Jurkat, Clone E6-1 (cell line): ENCODE measurements around a stretch of chr9.

GRCh38 chr9:121498333-121499193, 1.1 kb downstream of the GGTA1 start:
- RRBS: 4% methylated on average over 9 of the region's 31 CpGs

- RRBS: no CpG with 5 or more reads among the region's 3 CpGs
Observed at GRCh38 chr9:121601079-121601613, 50.3 kb upstream of the DAB2IP start.

DNA sequence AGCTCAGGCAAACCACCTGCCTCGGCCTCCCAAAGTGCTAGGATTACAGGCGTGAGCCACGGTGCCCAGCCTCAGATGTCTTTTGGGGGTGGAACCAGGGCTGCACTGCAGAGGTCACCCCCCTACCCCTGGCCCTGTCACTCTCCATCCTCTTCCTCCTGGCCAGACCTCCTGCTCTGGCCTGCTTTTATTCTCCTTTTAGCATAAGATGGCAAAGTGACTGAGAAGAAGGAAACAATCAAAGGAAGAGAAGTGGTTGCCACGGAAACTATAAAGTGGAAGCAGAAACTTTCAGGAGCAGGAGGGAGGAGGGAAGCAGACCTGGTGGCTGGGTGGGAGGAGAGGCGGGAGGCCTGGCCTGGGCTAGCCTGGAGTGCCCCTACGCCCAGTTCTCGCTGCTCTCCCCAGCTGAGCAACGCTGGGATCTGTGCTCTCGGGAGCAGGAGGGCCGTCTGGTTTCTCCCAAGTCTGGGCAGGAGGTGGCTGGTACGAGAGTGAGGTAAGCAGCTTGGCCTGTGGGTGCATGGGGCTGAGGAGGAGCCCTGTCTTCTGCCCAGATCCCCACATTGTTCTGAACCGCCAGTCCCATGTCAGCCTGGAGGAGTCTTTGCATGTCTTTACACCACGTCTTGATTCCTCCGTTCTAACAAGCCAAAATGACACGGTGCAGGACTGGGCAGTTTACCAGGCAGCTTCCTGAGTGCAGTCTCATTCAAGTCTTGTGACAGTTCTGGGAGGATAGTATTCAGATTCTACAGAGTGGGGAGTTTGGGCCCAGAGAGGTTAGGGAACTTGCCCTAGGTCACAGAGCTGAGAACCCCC, 15.1 kb upstream of the DAB2IP start:
- RRBS: no CpG with 5 or more reads among the region's 15 CpGs

DNA sequence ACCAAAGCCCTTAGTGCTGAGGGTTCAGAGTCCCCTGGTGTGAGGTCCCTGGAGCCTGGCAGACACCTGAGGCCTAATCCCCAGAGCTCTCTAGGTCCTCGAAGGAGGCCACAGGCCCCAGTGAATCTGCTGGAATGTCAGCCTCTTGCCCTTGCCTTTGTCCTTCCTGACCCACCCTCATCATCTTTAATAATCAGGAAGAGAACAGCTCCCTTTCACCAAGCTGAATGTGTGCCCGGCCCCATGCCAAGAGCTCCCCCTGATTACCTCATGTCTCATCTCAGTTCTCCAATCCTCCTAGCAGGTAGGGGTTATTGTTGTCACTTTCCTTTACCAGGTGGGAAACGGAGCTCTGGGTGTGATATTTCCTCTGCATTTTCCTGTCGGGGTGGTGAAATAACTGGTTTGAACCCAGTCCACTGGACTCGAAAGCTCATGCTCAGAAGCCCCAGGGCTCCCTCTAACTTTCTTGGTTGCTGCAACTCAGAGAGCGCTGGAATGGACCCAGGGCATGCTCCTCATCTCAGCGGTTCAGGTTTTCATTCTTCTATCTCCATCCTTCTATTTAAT, 5.9 kb downstream of the DAB2IP start:
- RRBS: no CpG with 5 or more reads among the region's 7 CpGs

DNA sequence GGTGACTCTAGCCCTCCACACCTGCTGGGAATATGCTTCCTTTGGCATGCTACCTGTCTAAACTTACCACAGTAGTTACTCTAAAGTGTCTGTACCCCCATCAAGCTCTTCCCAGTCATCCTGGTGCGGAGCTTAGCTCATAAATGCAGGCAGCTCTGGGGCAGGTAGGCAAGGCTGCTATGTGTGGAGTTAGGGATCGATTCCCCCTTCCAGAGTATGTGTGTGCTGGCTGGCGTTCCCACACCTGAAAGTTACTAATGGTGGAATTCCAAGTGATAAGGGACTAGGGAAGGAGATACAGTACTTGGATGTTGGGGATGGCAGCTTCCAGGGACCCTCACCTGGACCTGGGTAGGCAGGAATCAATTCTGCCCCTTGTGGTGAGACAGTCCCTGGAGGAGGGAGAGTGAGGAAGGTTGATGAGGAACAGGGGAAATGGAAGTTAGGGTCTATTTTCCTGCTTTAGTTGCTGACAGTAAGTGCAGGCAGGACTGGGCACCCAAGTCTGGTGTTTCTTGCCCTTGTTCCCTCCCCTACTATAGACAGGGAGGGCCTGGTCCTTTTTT, 51.5 kb downstream of the DAB2IP start:
- RRBS: no CpG with 5 or more reads among the region's 3 CpGs

- RRBS: no CpG with 5 or more reads among the region's 7 CpGs
Observed at GRCh38 chr9:121718974-121719659, 67.7 kb downstream of the DAB2IP start.

- RRBS: no CpG with 5 or more reads among the region's 9 CpGs
Observed at GRCh38 chr9:121735733-121736098, 84.3 kb downstream of the DAB2IP start.

DNA sequence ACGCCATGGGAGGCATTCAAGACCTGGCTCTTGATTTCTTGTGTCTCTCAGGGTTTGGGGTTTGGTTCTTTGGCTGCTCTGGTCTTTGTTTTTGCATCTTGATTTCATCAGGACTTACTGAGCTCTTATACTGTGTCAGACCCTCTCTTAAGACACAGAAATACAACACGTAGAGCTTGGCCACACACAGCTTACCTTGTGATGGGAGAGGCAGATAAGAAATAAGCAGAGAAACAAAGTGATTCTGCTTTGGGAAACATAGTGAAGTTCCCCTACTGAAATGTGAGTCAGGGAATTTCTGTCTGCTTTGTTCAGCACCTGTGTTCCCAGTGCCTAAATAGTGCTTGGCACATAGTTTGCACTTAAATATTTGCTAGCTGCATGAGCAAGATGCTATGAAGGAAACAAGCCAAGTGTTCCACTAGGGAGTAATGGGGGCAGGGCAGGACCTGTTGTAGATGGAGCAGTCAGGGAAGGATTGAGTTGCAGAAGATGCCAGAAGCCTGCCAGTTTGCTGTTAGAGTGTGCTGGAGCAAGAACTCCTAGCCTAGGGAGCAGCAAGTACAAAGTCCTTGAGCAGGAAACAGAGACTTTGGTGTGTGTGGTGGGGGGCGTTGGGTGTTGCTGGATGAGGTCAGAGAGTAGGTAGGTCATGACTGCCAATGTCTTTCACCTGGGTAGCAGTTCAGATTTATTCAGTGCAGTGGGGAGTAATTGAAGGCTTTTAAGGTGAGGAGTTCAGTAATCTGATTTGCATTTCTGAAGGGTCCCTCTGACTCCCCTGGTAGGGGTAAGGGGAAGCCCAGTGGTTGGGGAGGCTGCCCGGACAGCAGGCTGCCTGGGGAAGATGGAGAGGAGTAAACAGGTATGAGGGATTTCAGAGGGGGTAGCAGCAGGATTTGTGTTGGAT, 87.5 kb downstream of the DAB2IP start:
- RRBS: no CpG with 5 or more reads among the region's 4 CpGs

DNA sequence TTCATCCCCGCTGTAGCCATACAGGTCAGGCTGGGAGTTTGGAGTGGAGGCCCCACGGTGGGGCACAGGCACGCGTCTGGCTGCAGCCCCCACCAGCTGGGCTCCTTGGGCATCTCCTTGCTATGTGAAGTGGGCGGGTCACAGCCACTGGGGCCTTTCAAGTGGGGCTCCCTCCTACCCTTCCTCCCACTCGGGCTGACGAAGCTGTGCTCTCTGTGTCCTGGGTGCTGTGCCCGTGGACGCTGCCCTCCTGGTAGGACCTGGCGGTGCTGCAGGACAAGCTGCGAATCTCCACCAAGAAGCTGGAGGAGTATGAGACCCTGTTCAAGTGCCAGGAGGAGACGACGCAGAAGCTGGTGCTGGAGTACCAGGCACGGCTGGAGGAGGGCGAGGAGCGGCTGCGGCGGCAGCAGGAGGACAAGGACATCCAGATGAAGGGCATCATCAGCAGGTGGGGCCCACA, 124.5 kb downstream of the DAB2IP start:
- RRBS: no CpG with 5 or more reads among the region's 18 CpGs

- RRBS: no CpG with 5 or more reads among the region's 8 CpGs
Observed at GRCh38 chr9:121821290-121821895, 170.0 kb downstream of the DAB2IP start.

DNA sequence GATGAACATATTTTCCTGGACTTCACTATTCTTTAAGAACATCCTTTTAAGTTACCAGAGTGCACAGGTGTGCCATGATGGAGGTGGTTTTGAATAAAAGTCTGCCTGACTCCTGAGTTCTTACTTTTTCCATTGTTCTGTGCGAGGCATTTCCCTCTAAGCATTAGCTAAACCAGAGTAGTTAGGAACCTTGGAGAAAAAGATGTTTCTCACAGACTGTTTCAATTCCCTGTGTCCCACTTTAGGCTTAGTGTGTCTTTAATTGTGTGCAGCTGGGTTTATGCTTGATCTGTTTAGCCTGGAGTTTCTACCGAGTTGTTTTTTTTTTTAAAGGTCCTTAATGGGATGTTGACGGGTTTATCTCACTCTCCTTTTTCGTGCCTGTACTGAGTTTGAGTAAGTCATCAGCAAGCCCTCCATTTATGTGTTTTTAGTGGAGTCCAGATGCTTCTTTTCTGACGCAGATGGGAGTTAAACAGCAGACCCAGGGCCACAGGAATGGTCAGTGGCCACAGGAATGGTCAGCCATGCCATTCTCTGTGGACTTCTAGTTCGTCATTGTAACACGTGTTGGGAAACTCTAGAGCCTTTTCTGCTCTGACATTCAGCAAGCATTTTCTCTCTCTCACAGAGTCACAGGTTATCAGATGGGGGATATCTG, 190.7 kb downstream of the TTLL11 start:
- RRBS: no CpG with 5 or more reads among the region's 7 CpGs

GRCh38 chr9:121963450-121964259, 129.5 kb downstream of the TTLL11 start:
- RRBS: no CpG with 5 or more reads among the region's 11 CpGs

DNA sequence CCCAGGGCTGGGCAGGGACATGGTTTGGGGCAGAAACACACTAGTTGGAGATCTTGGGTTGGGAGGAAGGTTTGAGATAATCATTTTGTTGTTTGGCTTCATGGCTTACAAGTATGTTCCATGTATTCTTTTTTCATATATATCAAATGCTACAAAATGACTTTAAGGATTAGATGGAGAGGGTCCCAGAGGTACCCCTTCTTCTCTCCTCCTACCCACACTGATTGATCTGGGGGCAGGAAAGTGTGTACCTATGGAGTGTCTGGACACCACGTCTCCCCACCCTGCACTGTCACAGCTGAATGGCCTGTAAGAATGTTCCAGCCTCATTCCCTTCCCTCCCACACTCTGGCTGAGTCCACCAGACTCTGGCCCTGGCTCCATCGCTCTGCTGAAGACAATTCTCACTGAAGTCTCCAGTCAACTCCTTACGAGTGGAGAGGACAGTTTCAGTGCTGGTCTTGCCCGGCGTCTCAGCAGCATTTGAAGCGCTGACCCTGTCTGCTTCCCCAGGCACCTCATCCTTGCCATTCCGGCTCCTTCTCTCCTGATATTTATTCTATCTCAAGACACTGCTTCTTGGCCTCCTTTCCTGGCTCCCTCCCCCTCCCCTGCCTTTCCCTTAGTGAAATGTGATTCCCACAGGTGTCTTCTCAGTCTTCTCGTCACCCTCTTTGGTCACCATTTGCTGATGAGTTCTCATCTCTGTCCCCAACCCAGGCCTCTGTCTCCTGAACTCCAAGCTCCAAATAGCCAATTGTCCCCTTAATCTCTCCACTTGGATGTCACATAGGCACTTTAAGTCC, 105.7 kb downstream of the TTLL11 start:
- RRBS: 91% methylated on average over 4 of the region's 8 CpGs

DNA sequence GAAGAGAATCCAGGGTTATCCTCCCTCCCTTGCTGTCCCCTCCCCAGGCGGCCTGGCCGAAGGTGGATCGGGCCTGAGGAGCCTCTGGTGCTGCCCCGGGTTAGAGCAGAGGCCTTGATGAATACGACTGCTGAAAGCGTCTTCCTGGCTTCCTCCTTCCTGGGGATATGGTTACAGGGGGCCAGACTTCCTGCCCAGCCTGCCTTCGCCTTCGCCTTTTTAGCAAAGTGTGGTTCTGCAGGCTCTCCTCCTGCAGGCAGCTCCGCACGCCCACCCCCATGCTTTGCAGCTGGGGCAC, 22.5 kb upstream of the PTGS1 start:
- RRBS: no CpG with 5 or more reads among the region's 10 CpGs

GRCh38 chr9:122845615-122845979, 17.2 kb upstream of the PDCL start:
- RRBS: no CpG with 5 or more reads among the region's 2 CpGs

DNA sequence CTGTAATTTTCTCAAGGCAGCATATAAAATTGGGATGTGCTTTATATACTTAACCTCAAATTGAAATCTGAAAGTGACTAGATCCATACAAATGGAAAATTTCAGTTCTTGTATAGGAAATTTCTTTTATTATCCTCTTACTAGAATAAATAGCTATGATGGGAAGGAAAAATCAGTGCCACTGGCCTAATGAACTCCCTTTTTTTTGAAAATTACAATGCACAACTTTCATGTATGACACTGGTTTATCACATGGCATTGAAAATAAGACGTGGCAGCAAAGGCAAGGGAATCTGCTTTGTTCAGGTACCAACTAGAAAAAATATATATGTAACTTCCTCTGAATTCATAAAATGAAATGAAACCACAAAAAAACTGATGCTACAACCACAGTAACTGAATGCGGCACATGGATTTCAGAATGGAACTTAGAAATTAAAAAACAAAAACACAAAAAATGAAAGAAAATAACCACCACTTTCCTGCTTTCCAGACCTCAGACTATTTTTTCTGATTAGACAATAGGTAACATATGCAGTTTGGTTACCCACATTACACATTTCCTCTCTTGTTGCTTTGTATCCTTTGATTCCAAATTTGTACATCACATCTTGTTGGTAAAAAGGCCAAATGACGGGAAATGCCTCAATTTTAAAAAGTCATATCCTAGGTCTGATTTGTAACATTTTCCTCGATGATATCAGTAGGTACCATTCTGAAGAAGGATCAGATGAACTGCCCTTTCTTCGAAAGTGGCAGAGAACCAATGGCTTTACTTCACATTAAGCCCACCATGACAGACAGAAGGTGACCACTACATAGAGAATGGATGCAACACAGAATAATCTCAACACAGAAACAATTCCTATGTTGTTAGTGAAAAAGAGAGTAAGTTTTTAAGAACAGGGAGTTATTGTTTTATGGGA, 18.0 kb upstream of the PDCL start:
- RRBS: no CpG with 5 or more reads among the region's 5 CpGs

- RRBS: no CpG with 5 or more reads among the region's 3 CpGs
Observed at GRCh38 chr9:123036692-123037415, 3.4 kb downstream of the GPR21 start.

DNA sequence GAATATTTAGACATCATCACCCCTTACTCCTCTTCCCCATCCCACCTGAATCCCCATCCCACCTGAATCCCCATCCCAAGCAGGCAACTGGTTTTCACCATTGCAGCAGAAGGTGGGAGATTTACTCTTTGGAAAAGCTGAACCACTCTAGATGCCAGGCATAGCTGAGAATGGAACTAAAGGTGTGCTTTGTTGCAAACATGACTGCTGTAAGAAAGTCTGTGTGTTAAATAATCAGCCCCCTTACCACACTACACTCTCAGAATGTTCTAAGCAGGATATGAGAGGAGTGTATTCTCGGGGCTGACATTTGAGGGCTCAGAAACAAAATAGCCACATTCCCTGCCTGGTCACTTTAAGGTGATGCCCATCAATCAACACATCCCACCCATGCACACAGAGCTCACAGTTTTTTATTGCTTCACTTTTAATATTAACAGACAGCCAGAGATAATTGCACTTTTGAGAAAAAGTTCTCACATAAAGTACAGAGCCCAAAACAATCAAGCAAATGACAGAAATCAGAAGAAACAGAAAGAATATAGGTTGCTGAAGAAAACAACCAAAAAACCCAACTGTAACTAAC, 8.5 kb downstream of the GPR21 start:
- RRBS: no CpG with 5 or more reads among the region's 1 CpG

- RRBS: no CpG with 5 or more reads among the region's 2 CpGs
Observed at GRCh38 chr9:123049550-123050000, 16.1 kb downstream of the GPR21 start.

GRCh38 chr9:123109317-123110062, 76.0 kb downstream of the GPR21 start:
- RRBS: no CpG with 5 or more reads among the region's 12 CpGs